Gallbladder (tissue), 1 donor: ENCODE data around the gene MRFAP1.

DNA sequence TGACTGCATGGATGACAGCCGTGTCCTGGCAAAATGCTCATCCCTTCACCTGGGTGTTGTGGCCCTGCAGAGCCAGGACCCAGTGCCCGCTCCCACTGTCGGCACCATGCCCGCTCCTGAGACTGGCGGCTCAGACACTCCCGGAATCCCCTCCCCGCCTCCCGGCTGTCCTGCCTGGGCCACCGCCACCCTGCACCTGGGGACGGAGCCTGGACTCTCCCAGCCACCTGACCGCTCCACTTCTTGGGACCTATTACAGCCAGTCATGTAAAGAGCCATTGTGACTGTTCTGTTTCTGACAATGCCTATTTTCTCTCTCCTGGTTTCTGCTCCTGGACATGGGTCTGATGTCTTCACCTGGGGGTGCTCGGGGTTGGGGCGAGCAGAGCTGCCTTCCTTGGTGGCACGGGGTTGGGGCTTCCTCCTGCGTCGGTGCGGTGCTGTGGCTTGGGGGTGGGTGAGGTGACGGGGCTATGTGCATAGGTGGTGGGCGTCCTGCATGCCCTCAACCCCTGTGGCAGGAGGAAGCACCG, 31.0 kb downstream of the LRPAP1 start:
- PRO-cap = no peak

DNA sequence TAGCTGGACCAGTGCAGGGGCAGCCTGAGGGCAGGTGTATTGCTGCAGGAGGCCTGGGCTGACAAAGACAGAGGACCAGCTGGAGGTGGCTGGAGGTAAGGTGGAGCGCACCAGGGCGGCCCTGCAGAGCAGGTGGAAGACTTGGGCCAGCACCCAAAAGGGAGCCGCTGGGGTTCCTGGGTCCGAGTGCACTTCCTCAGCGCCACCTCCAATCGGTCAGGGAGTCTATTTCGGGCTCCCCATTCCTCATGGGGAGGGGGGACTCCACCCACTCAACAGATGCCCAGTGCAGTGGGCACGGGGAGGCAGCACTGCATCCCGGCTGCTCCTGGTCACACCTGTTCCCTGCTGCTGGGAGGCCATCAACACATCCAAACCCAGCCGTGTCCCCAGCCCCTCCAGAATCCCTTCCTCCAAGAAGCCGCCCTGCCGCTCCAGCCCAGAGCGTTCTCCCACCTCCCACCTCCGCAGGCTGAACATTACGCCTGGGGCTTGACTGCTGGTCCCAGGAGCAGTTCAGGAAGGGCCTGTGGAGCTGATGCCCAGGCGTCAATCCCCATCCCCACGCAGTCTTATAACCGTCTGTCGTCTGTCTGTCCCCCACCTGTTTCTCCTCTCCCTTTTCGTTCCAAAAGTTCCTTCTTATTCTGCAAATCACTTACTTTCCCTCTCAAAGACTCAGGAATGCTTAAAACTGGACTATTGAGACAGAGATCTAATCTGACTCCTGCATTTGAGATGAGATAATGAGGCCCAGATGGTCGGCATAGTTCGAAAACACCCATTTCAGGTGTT, 1.3 kb downstream of the LRPAP1 start:
- PRO-cap = no peak

GRCh38 chr4:3766897-3768041, 1.1 kb downstream of the ADRA2C start:
- PRO-cap = unidirectional peak, minus-strand start at chr4:3767130

DNA sequence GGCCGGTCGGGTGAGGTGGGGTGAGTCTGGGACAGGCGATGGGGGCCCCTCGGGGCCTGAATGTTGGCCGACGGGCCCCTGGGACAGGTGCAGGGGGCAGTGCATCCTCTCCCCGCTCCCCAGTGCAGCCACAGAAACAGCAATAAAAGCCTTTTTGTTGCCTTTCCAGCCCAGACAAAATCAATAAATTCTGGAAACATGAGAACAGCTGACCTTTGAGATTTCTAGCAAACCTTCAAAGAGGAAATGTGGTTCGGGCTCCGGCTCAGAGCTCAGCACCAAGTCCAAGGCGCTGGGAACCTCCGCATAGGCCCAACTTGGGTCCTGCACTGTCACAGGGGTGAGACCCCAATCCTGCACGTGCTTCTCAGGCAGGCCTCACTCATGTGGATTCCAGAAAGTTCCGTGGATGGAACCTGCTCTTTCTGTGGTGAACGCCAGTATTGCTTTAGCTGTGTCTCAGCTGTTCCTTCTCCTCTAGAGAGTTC, 18.5 kb downstream of the ADRA2C start:
- PRO-cap = no peak

- PRO-cap = no peak
These were observed 178.8 kb downstream of the OTOP1 start for GRCh38 chr4:4047753-4048425.

GRCh38 chr4:4269960-4270218, 20.1 kb downstream of the LYAR start:
- PRO-cap = no peak

DNA sequence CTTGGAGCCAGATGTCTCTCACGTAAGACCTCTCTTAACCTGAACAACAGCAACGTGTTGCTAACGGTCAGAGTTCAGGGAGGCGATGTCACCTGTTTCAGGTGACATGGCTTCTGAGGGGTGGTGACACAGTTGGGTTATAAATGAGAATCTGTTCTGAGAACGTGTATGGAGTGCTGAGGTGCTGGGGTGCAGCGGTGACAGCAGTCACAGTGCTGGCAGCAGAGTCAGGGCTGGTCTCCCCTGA, 2.6 kb downstream of the NSG1 start:
- PRO-cap = no peak

DNA sequence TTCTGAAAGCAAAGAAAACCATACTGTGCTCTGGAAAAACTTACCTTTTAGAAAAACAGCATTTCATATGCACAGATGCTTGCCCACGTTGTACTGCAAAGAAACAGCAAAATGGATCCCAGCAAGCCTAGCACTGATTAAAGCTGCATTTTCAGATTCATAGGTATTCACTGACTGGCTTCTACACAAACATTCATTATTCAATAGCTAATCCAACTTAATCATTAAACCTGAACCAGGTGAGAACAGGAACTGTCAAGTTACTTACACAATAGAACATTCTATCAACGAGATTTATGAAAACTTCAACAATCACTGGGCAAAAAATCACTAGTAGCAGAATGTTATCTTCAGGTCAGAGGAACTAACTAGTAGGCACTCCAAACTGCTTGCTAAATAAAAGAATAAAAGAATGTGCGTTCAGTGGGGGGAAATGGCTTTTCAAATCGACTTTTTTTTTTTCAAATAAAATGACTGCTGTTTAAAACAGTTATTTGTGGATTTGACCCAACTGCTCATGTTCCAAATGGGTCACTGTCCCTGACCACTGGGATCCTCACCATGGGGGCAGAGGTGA, 42.3 kb downstream of the STX18 start:
- PRO-cap = unidirectional peak, minus-strand start at position 135 of the sequence

GRCh38 chr4:4852631-4853289, 6.7 kb upstream of the MSX1 start:
- PRO-cap = no peak

- PRO-cap = no peak
These were observed 761 bp upstream of the STK32B start for GRCh38 chr4:5050619-5050818.

GRCh38 chr4:5204668-5205310, 153.5 kb downstream of the STK32B start:
- PRO-cap = no peak

- PRO-cap = no peak
These were observed 139.9 kb downstream of the EVC2 start for GRCh38 chr4:5568384-5568849.

GRCh38 chr4:6221721-6222216, 21.4 kb upstream of the JAKMIP1 start:
- PRO-cap = no peak

GRCh38 chr4:6640619-6641737, at the start of gene MRFAP1:
Gene MRFAP1 (plus strand): TSS chr4:6640685.
- PRO-cap = bidirectional peak, plus-strand start at chr4:6640685, minus-strand start at chr4:6640531; bidirectional peak, plus-strand start at chr4:6640939, minus-strand start at chr4:6640906; bidirectional peak, plus-strand start at chr4:6641407, minus-strand start at chr4:6641301

DNA sequence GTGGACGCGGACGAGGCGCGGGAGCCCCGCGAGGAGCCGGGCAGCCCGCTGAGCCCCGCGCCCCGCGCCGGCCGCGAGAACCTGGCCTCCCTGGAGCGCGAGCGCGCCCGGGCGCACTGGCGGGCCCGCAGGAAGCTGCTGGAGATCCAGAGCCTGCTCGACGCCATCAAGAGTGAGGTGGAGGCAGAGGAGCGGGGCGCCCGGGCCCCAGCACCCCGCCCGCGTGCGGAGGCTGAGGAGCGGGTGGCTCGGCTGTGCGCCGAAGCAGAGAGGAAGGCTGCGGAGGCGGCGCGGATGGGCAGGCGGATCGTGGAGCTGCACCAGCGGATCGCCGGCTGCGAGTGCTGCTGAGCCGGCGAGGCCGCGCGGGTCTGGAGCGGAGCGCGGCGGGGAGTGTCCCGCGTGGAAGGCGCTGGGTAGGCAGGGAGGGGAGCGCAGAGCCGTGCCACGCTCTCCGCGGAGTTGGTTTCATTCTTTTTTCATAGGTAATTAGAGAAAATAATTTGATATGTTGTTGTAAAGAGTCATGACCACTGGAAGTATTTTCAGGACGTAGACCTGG, 428 bp downstream of the ENSG00000170846 start:
- PRO-cap = no peak

- PRO-cap = no peak
These were observed 1.2 kb downstream of the ENSG00000170846 start for GRCh38 chr4:6674789-6675738.

DNA sequence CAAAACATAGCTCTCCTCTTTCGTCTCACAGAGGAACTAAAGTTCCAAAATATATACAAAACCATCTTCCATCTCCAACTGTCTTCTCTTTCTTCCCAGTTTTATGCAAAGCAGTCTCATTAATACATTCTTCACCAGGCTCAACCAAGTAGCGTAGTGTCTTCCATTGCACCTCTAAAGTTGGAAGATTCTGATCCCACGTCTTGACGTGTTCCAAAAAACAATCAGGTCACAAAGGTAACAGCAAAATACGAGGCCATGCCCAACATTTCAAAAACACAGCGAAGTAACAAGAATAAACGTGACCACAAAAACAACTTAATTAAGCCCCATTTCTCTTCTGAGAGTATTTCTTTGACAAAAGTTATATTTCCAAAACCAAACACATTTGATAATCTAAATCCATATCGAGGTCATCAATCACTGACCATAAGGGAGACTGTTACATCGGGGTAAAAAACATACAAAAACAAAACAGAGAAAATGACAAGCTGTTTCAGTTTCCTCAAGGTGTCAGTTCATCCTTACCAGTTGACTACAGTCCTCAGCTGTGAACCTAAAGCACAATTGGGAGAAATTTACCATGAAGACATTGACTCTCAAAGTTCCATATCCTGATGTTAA, 1.5 kb downstream of the MRFAP1L1 start:
- PRO-cap = no peak

DNA sequence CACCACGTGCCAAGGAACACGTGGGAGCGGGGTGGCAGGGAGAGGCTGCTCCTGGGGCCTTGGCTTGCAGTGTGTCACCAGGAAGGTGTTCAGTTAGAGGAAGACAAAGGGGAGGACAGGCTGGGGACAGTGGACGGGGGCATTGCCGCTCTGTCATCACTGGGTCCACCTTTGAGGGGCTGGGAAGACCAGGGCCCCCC, 9.0 kb downstream of the BLOC1S4 start:
- PRO-cap = no peak

DNA sequence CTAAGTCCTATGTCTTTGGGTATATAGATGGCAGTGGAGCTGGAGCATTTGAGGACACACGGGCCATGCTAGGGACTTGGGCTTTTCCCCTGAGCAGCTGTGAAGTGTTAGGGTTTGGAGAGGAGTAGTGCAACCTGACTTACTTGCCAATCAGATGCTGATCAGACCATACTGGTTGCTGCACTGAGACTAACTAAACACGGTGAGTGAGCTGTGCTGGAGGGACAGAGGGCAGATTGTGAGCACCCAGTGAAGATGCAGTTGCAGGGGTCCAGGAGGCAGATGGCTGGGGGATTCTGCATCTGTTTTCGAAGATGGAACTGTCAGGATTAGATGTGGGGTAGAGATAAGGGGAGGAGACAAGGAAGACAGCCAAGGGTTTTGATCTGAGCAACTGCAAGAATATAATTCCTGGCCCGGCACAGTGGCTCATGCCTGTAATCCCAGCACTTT, 60.7 kb upstream of the TBC1D14 start:
- PRO-cap = no peak

DNA sequence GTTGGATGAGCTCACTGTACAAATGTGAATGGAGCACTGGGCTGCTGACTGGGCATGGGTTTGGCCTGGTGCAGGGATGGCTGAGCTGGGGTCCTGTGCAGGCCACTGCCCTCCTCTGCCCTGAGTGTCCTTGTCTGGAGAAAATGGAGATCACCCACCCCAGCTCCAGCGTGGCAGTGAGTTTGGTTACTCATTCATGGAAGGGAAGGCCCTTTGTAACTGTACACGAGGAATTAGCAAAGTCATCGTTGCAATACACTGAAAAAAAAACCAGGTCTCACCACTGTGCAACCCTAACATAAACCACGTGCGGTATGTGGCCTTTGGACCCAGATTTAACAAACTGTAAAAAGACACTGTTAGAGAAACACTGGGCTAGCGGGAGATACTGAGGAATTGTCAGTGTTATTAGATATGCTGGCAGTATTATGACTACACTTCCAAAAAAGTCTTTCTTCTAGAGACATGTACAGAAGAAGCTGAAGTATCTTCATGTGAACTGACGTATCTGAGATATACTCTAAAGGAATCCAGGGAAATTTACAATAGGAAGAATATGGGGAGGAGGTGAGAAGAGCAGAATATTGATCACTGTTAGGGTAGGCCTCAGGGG, 16.0 kb upstream of the TBC1D14 start:
- PRO-cap = bidirectional peak, plus-strand start at position 362 of the sequence, minus-strand start at position 145 of the sequence